ENCODE measurements around the gene PLIN2.

DNA sequence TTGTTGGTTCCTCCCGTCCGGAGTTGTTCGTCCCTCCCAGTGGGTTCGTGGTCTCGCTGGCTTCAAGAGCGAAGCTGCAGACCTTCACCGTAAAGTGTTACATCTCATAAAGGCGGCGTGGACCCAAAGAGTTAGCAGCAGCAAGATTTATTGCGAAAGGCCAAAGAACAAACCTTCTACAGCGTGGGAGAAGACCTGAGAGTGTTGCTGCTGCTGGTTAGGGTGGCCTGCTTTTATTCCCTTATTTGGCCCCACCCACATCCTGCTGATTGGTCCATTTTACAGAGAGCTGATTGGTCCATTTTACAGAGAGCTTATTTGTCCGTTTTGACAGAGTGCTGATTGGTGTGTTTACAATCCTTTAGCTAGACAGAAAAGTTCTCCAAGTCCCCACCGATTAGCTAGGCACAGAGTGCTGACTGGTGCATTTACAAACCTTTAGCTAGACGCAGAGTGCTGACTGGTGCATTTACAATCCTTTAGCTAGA is 57.7 kb upstream of the SNAPC3 start:
- RRBS, result no CpG with 5 or more reads among the region's 14 CpGs
CAGE:
- cytosol, long polyA plus RNA, result no peak
- long polyA plus RNA, result no peak
- nucleus, long polyA plus RNA, result no peak

DNA sequence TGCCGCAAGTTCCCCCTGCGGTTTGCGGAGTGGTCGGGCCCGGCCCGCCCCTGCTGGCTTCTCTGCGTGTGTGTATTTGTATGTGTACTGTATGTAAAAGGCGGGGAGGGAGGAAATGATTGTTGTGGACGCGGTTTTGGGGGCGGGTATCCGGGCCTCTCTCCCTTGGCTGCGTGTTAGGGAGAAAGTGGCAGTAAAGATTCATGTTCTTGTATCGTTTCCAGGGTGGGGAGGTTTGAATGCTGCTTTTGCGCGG is 346 bp upstream of the PSIP1 start:
- RRBS, result 0% methylated on average over 3 of the region's 16 CpGs
CAGE:
- cytosol, long polyA plus RNA, result no peak
- long polyA plus RNA, result no peak
- nucleus, long polyA plus RNA, result no peak

GRCh38 chr9:15571529-15571793 is 18.6 kb downstream of the CCDC171 start:
- RRBS, result no CpG with 5 or more reads among the region's 1 CpG
CAGE:
- cytosol, long polyA plus RNA, result no peak
- long polyA plus RNA, result no peak
- nucleus, long polyA plus RNA, result no peak

DNA sequence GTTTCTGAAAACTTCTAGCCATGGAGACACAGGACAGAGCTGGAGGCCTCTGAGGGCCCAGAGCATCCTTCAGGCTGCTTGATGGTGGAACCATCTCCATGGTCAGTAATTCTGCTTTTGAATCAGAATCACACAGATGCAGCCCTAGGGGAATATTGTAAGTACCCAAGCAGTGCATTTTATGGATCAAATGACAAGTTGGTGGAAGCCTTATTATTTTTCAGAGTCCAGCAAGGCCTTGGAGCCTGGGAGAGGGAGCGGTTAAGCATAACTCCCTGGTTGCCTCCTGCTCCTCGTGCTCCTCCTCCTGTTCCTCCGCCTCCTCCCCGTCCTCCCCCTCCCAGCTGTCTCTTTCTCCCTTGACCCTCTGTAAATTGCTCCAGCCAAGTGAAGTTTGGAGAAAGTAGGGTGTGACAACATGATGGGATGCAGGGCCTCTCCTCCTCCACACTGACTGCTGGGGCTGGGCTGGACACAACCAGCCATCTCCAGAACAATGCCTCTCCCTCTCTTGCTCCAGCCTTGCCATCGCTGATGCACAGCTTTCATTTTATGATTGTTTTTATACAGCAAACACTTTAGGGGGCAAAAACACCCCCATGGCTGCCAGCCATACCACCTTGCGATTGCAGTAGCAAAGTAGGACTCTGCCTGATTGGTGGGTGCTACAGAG is 586.9 kb downstream of the CCDC171 start:
- RRBS, result no CpG with 5 or more reads among the region's 6 CpGs
CAGE:
- cytosol, long polyA plus RNA, result no peak
- long polyA plus RNA, result no peak
- nucleus, long polyA plus RNA, result no peak

GRCh38 chr9:16627948-16628880 is 242.3 kb downstream of the BNC2 start:
- RRBS, result no CpG with 5 or more reads among the region's 13 CpGs
CAGE:
- cytosol, long polyA plus RNA, result no peak
- long polyA plus RNA, result no peak
- nucleus, long polyA plus RNA, result no peak

GRCh38 chr9:16868483-16869278 is 1.8 kb downstream of the BNC2 start:
- RRBS, result no CpG with 5 or more reads among the region's 11 CpGs
CAGE:
- cytosol, long polyA plus RNA, result no peak
- long polyA plus RNA, result no peak
- nucleus, long polyA plus RNA, result no peak

DNA sequence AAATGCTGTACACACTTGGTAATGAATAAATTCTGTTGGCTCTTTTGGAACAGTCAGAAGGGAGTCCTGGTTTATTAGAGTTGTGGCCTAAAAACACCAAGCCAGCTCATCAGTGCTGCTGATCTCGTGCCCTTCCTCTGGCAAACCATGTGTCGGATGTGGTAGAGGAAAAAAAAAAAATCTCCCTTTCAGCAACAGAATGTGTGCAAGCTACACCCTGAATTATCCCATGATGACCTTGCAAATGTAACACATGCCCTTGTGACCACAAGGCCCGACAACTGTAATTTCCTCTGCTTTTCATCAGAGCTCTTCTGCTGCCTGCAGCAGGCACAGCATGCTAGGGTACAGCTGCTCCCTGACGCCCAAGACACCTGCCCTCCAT is 14.4 kb upstream of the BNC2 start:
- RRBS, result no CpG with 5 or more reads among the region's 4 CpGs
CAGE:
- cytosol, long polyA plus RNA, result no peak
- long polyA plus RNA, result no peak
- nucleus, long polyA plus RNA, result no peak

- RRBS, result no CpG with 5 or more reads among the region's 4 CpGs
CAGE:
- cytosol, long polyA plus RNA, result no peak
- long polyA plus RNA, result no peak
- nucleus, long polyA plus RNA, result no peak
These were observed 182.5 kb downstream of the CNTLN start for GRCh38 chr9:17317173-17317824.

- RRBS, result no CpG with 5 or more reads among the region's 12 CpGs
CAGE:
- cytosol, long polyA plus RNA, result no peak
- long polyA plus RNA, result no peak
- nucleus, long polyA plus RNA, result no peak
These were observed 327.1 kb downstream of the SH3GL2 start for GRCh38 chr9:17906045-17906358.

DNA sequence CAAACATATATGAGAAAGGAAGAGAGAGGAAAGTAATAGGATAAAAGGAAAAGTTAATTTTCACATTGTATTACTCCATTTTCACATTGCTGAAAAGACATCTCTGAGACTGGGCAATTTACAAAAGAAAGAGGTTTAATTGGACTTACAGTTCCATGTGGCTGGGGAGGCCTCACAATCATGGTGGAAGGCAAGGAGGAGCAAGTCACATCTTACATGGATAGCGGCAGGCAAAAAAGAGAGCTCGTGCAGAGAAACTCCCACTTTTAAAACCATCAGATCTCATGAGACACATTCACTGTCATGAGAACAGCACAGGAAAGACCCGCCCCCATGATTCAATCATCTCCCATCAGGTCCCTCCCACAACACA is 227.9 kb downstream of the ADAMTSL1 start:
- RRBS, result no CpG with 5 or more reads among the region's 3 CpGs
CAGE:
- cytosol, long polyA plus RNA, result no peak
- long polyA plus RNA, result no peak
- nucleus, long polyA plus RNA, result no peak

GRCh38 chr9:19127343-19127896 is at the start of gene PLIN2:
Gene PLIN2, minus strand, starts transcription at chr9:19127492.
- RRBS, result 1% methylated on average over 28 of the region's 56 CpGs
CAGE:
- cytosol, long polyA plus RNA, result no peak
- long polyA plus RNA, result no peak
- nucleus, long polyA plus RNA, result no peak

DNA sequence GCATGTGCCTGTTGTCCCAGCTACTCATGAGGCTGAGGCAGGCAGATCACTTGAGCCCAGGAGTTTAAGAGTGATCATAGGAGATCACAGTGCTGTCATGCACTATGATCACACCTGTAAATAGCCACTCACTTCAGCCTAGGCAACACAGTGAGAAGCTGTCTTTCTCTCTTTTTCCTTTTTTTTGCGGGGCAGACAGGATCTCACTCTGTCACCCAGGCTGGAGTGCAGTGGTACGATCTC is 23.3 kb upstream of the PLIN2 start:
- RRBS, result no CpG with 5 or more reads among the region's 2 CpGs
CAGE:
- cytosol, long polyA plus RNA, result no peak
- long polyA plus RNA, result no peak
- nucleus, long polyA plus RNA, result no peak

DNA sequence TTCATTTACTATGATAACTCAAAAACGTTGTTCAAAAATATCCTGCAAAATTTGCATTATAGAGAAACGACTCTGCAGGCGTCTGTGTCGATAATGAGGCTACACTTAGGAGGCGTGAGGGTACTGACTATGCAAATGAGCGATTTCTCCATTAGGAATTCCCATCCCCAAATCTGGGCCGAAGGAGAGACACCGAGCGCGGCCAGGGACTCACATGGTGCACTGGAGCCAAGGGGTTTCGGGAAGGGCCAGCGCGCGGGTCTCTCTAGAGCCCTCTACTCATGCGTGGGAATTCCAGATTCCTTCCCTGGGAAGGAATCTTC is 830 bp upstream of the DENND4C start:
- RRBS, result no CpG with 5 or more reads among the region's 15 CpGs
CAGE:
- cytosol, long polyA plus RNA, result no peak
- long polyA plus RNA, result no peak
- nucleus, long polyA plus RNA, result start-site peak on the minus strand centred at position 98 of the sequence, 19 bp wide, 21 reads

- RRBS, result no CpG with 5 or more reads among the region's 1 CpG
CAGE:
- cytosol, long polyA plus RNA, result no peak
- long polyA plus RNA, result no peak
- nucleus, long polyA plus RNA, result no peak
These were observed 6.4 kb downstream of the RPS6 start for GRCh38 chr9:19373435-19374138.

GRCh38 chr9:19375162-19375811 is 4.7 kb downstream of the RPS6 start:
- RRBS, result no CpG with 5 or more reads among the region's 7 CpGs
CAGE:
- cytosol, long polyA plus RNA, result no peak
- long polyA plus RNA, result no peak
- nucleus, long polyA plus RNA, result no peak

DNA sequence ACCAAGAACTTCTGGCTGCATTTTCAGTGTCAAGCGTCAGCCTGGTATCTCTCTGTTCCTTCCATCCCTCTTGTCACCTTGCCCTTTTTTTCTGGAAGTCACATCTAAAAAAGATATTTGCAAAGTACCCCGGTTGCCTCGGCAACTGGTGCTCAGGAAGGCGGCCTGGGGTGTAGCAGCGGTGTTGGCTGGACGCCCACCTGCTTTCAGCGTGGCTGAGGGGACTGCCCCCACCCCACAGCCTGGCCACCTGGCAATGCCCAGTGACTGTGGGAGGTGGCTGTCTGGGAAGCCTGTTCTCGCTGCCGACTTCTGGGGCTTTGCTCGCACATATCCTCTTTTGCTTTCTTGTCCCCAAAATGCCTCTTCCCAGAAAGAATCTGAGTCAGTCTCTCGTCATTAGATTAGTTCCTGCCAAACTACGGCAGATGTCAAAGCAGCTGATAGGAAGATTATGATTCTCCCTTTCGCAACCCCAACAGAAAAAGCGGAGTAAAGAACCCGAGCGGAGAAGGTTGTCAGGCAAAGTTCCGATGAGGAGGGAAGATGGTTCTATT is 84.6 kb downstream of the ACER2 start:
- RRBS, result no CpG with 5 or more reads among the region's 17 CpGs
CAGE:
- cytosol, long polyA plus RNA, result no peak
- long polyA plus RNA, result no peak
- nucleus, long polyA plus RNA, result no peak

DNA sequence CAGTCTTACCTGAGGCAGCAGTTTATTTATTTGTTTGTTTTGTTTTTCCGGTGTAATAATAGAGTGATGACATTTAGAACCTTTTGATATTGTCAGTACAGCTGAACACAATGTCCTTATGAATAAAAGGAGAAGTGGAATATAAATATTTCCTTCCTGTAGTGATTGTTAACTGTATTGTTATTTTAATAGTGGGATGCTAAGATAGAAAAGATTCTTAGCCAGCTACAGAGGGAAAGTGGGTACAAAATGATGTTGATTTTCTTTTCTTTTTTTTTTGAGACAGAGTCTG is 34.7 kb downstream of the FOCAD start:
- RRBS, result no CpG with 5 or more reads among the region's 1 CpG
CAGE:
- cytosol, long polyA plus RNA, result no peak
- long polyA plus RNA, result no peak
- nucleus, long polyA plus RNA, result no peak

GRCh38 chr9:20739715-20740479 is 55.8 kb downstream of the FOCAD start:
- RRBS, result no CpG with 5 or more reads among the region's 2 CpGs
CAGE:
- cytosol, long polyA plus RNA, result no peak
- long polyA plus RNA, result no peak
- nucleus, long polyA plus RNA, result start-site peak on the plus strand at chr9:20740296-20740308, 27 reads

GRCh38 chr9:21526943-21527878 is 45.1 kb upstream of the IFNE start:
- RRBS, result no CpG with 5 or more reads among the region's 2 CpGs
CAGE:
- cytosol, long polyA plus RNA, result no peak
- long polyA plus RNA, result no peak
- nucleus, long polyA plus RNA, result no peak

GRCh38 chr9:21591410-21592003 is 109.4 kb upstream of the IFNE start:
- RRBS, result no CpG with 5 or more reads among the region's 4 CpGs
CAGE:
- cytosol, long polyA plus RNA, result no peak
- long polyA plus RNA, result no peak
- nucleus, long polyA plus RNA, result no peak